Duodenum (tissue), 1 donor: Measurements from ENCODE around the genes TMX1 and NID2.

GRCh38 chr14:50968031-50968184 is 23.6 kb upstream of the PYGL start:
- PRO-cap: no peak

DNA sequence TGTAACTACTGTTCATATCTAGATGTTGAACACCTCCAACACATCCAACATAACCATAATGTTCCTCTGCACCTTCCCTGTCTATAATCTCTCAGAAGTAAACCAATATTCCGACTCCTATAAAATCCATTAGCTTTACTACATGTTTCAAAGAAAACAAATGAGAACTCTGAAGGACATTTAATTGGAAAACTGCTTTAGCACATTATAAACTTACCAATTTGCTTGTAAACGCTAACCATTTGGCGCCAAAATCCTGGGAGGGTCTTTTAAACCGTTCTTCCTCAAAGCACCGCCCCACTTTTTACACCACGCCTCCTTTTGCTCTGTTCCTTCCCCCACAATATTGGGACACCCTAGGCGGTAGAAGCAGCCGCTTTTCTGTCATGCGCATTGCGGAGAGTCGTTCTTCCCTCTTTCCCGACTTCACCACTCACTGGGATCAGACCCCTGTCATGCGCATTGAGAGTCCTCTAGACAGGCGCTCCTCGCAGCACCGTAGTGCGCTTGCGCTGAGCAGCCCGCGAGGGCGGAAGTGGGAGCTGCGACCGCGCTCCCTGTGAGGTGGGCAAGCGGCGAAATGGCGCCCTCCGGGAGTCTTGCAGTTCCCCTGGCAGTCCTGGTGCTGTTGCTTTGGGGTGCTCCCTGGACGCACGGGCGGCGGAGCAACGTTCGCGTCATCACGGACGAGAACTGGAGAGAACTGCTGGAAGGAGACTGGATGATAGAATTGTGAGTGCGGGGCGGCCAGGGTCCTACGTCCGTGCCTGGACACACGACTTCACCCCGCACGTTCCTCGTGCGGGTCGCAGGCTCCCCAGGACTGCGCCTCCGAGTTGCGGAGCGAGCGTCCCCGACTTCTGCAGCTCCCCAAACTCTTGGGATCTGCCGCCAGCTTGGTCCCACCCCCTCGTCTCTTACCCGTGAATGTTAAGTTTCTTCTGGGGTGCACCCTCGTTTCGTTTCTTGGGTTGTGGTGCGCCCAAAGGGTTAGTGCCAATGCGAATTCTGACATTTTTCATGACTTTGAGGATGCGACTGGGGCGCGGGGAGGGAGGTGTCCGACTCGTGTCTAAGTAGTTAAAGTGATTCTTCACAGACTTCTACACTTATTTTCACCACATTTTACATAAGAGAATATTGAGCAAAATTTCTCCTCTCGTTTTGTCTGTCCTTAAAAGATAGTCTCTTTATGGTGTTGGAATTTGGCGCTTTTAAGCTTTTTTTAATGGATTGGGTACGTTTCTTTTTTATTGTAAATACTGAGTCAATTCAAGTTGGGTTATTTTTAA is at the start of gene TMX1:
Gene TMX1 (plus strand): TSS at position 535 of the 1,292 bp plus-strand sequence.
- PRO-cap: bidirectional peak, plus-strand start at position 519 of the sequence, minus-strand start at position 424 of the sequence

- PRO-cap: no peak
These were observed 171.7 kb upstream of the FRMD6 start for GRCh38 chr14:51480067-51480429.

DNA sequence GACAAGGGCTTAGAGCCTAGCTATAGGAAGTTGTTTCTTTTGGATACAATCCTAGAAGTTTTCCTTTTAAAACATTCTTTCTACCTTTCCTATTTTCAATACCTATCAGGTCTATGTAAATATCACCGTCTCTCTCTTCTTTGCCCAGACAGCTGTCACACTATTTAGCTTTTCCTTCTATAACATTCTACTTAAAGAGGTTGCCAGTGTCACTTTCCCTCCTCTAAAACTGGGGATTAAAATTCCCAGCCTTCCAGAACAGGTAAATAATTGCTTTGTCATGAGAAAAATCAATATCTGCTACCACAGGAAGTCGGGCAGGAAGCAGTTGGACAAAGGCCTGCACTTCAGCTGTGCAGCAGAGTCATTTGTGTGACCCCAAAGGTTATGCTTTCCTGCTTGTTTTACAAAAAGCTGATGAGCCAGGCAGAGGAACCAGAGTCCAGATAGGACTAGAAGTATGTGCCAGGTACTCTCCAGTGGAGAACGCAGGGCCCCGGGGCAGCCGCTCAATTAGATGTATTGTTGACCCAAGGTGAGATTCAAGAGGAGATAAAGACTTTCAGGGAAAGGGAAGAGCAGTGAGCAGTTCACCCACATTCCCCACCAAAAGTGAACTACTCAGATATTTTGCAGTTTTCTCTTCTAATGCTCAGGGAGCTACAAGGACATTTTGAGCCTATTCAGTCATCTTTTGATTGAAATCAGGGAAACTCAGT is 117.1 kb upstream of the FRMD6 start:
- PRO-cap: no peak

- PRO-cap: no peak
These were observed 5.3 kb upstream of the GNG2 start for GRCh38 chr14:51855095-51855454.

GRCh38 chr14:52068717-52069138 is at the start of gene NID2:
NID2 (minus strand) TSS chr14:52069059.
- PRO-cap: bidirectional peak, plus-strand start at chr14:52069229, minus-strand start at chr14:52069058

GRCh38 chr14:52271560-52271851 is 4.0 kb downstream of the PTGDR start:
- PRO-cap: no peak

- PRO-cap: no peak
These were observed 6.2 kb upstream of the STYX start for GRCh38 chr14:52723655-52724341.

- PRO-cap: bidirectional peak, plus-strand start at chr14:52791785, minus-strand start at chr14:52791607
These were observed 451 bp upstream of the GNPNAT1 start for GRCh38 chr14:52791723-52792393.

GRCh38 chr14:53149721-53150053 is 3.4 kb downstream of the DDHD1 start:
- PRO-cap: no peak

GRCh38 chr14:54556493-54557064 is 10.3 kb upstream of the SAMD4A start:
- PRO-cap: no peak

- PRO-cap: no peak
These were observed 61.9 kb downstream of the SAMD4A start for GRCh38 chr14:54628754-54629261.

GRCh38 chr14:54693544-54694598 is 126.9 kb downstream of the SAMD4A start:
- PRO-cap: no peak

DNA sequence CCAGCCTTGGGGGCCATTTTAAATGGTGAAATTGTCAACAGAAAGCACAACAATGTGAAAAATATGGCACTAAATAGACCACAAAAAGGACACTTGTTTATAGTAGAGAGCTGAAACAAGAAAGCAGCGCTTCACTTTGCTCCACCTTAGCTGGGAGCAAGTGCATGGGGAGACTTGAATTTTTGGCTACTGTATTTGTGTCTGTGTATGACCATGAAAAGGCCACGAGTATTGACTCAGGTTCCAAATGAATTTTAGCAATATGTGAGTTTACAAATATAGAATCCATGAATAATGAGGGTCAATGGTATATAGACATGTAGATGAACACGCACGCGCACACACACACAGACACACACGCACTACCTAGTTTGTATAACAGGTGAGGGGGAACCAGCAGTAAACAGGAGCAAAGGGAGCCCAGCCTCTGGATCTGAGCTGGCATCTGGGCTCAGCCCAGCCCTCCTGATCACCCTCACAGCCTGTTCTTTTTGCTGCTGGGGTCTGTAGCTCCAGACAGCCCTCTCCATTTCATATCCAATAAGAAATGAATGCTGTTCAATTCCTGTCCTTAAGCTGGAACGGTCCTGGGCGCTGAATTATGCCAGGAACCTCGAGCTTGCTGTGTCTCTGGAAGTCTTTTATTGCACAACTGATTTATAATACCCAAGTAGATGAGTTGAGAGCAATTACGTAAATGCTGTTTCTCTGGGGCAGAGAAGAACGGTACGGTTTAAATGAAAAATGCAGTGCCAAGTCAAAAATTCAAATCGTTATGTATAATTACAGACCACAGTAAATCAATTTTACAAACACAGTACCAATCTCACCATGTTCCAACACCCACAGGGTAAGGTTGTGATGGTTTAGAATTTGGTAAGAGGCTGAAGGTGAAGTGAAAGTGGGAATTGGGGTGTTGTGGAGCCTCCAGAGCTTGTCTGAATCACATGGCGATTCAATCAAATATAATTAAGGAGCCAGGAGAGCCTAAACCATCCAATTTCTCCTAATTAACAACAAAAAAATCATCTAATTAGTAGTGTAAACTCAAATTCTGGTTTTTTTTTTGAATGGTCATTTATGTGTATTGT is 160.9 kb downstream of the SAMD4A start:
- PRO-cap: no peak

- PRO-cap: no peak
These were observed 130.3 kb downstream of the GCH1 start for GRCh38 chr14:54772356-54772666.

DNA sequence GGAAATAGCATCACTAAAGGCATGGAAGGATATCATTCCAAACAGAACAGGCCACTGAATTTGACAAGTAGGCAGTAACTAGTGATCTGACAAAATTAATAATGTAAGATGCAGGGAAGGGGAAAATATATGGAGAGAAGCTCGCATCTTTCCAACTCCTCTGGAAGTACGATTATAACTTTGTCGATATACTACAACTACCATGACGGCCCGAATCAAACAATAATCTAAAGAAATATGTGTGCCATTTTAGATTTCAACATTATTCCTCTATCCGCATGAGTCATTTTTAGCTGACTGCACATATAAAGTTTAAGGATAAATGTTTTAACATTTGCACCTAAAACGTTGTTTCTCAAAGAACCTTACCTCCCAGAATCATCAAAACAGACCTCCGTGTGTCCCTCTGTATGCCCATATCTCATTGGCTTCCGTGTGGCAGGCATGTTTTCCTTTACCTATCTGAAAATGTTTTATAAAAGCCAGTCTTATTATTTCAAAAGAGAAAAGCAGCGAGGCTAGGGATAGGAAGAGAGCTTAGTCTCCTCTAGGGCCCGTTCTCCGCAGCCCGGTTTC is 469 bp downstream of the WDHD1 start:
- PRO-cap: no peak

- PRO-cap: no peak
These were observed 31.3 kb upstream of the LGALS3 start for GRCh38 chr14:55097755-55098243.

GRCh38 chr14:55111218-55111698 is 17.8 kb upstream of the LGALS3 start:
- PRO-cap: no peak

- PRO-cap: no peak
These were observed 19.4 kb downstream of the FBXO34 start for GRCh38 chr14:55290538-55291140.

- PRO-cap: no peak
These were observed 62.7 kb downstream of the FBXO34 start for GRCh38 chr14:55333577-55334569.